REH cell (cell line): ENCODE results near the gene NIBAN3.

DNA sequence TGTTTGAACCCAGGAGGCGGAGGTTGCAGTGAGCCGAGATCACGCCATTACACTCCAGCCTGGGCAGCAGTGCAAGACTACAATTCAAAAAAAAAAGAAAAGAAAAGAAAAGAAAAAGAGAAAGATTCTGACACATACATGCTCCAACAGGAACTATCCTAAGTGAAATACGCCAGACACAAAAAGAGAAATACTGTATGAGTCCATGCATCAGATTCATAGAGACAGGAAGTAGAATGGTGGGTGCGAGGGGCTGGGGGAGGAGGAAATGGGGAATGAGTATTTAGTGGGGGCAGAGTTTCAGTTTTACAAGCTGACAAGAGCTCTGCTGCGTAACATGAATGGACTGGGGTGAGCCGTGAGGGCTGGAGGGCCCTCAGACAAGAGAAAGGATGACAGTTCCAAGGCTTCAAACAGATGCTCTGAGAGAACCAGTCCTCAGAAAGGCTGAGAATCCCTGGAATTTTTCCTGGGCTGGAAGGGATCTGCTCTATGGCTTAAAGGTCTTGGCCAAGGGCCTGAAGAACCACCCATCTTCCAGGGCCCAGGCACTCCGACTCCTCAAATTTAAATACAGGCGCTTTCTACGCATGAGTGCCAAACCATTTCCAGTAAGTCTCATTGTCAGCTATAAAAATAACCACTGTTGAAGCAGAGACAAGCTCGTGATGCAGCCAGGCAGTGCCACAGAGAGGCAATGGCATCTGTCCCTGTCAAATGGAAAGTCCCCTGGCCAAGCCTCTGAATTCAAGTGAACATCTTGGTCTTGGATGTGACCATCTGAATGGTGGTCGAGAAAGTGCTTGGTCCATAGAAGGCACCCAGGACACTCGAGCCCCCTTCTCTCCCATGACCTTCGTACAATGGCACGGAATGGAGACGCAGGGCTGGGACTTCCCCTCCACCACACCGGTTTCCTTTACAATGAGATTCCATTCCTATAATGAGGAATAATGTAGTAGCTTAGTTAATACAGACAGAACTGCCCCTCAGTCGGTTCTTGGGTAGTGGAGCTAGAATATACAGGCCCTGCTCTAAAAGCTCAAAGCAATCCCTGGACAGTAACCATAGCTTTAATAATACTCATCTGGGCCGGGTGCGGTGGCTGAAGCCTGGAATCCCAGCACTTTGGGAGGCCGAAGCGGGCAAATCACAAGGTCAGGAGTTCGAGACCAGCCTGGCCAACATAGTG is 17.6 kb downstream of the KLF2 start:
- PRO-cap, result no peak

- PRO-cap, result no peak
Observed at GRCh38 chr19:16362980-16363709, 38.5 kb downstream of the KLF2 start.

- PRO-cap, result no peak
Observed at GRCh38 chr19:16509400-16510051, 13.3 kb downstream of the C19orf44 start.

DNA sequence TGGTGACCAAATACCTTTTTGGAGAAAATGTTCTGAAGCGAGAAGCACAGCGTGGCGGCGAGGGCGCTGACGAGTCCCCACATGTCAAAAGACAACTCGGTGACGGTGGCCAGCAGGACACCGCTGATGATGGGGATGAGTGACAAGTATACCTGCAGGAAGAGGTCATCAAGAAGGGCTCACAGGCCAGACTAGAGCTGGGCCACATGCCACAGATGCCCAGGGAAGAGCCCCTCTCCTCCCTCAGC is 4.3 kb downstream of the SLC35E1 start:
- PRO-cap, result no peak

- PRO-cap, result no peak
Observed at GRCh38 chr19:16572794-16573728, 846 bp upstream of the SLC35E1 start.

DNA sequence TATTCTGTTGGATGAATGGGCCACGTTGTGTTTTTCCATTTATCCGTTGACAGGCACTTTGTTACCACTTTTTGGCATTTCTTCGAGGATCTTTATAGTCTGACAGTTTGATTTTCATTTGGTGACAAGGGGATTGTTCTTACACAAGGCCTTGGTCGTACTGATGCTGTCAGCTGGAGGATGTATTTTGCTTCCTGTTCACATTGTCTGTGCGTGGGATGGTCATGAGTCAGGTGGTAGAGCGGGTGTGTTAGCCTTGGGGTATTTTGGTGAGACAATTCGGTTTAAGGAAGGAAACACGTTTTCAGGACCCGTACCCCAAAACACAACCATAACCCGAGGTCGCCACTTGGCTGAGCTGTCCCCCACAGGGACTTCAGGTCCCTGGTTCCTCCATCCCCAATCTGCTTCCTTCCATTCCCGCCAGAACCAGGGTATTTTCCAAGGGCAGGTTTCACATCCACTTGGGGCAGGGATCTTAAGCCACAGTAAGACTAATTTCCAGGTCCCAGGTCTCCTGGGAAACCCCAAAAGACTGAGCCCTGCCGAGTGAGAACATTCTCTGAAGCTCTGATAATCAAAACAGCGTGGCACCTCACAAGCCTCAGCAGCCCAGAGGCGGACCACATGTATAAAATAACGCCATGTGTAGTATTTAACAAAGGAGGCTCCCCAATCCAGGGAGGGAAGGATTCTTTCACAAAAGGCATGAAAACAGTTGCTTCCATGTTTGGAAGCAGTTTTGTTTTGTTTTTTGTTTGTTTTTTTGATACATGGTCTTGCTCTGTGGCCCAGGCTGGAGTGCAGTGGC is 15.1 kb downstream of the MYO9B start:
- PRO-cap, result no peak

GRCh38 chr19:17091579-17092535 is 16.3 kb downstream of the MYO9B start:
- PRO-cap, result no peak

DNA sequence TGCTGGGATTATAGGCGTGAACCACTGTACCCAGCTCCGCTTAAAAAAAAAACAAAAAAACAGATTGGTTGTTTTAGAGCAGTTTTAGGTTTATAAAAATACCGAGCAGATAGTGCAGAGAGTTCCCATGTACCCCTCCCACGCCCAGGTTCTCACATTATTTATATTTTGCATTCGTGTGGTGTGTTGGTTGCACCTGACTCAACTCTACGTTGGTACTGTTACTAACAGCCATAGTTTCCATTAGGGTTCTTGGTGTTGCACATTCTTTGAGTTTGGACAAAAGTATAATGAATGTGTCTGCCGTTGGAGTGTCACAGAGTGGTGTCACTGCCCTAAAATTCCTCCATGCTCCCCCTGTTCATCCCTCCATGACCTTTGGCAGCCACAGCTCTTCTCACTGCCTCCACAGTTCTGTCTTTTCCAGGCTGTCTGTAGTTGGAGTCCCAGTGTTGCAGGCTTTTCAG is 29.1 kb downstream of the MYO9B start:
- PRO-cap, result no peak

DNA sequence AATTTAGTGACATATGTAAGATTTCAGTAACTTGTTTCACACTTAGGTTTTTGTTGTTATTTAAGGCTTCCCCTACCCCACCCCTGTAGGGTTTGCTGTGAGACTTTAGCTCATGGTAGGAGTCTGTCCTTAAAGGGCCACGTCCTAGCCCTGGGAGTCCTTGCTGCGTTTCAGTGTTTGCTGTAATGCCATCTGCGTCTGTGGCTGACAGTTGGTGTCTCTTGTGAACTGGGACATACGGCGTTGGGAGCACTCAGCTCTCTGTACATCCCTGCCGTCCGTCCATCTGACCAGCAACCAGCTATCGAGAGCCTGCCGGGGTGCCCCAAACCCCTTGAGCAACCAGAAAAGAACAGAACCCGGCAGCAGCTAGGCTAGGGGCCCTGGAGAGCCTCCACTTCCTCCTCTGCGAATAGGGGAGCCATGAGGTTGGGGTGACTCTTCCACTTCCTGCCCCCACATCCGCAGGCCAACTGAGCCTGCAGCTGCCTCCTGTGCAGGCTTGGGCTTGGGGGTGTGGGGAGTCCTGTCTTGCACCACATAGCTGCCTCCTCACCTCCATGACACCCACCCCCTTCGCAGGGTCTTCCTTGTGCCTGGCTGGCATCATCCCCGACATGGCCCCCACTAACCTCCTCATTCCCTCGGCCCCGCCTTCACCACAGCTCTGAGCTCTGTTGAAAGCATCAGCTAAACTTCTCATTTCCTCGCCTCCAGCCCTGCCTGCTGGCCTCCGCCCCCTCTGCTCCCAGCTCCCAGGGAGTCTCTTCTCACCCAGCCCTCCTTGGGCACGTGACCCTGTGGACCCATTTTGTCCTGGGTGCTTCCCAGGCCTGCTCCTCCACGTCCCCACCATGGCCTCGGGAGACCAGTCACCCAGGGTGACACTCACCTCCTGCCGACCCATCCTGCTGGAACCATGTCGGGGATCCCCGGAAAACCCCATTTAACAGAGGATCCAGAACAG is 50.2 kb downstream of the MYO9B start:
- PRO-cap, result bidirectional peak, plus-strand start at position 236 of the sequence, minus-strand start at position 414 of the sequence; bidirectional peak, plus-strand start at position 700 of the sequence, minus-strand start at position 629 of the sequence

- PRO-cap, result no peak
Observed at GRCh38 chr19:17205510-17206422, 9.4 kb upstream of the USE1 start.

GRCh38 chr19:17267630-17267857 is 301 bp downstream of the BABAM1 start:
- PRO-cap, result no peak

DNA sequence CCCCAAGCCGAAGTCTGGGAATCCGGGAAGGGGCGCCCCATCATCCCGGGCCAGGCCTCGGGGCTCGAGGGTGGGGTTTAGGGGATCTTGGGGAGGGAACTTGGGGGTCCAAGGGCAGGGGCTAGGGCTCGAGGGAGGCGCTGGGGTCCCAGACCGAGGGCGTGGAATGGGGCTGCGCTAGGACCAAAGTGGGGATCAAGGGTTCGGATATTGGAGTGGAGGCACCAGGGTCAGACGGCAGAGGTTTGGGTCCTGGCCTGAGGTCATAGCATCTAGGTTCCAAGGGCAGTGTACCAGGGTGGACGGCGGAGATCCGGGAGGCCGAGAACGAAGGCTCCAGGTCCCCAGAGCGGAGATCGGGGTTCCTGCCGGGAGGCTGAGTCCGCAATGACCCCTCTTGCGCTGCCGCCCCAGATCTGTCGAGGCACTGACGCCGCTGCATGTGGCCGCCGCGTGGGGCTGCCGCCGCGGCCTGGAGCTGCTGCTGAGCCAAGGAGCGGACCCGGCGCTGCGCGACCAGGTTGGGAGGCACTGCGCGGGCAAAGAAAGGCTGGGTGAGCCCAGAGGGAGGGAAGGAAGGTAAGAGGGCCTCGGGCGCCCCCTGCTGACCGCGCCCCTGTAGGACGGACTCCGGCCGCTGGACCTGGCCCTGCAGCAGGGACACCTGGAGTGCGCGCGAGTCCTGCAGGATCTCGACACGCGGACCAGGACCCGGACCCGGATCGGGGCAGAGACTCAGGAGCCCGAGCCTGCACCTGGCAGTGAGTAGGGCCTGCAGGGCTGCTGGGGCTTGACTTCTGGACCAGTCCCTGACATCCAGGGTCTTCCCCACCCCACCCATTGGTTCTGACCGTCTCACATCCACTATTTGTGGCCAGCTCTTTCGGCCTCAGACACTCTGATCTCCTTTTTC is 797 bp downstream of the ANKLE1 start:
- PRO-cap, result unidirectional peak, minus-strand start at position 453 of the sequence; unidirectional peak, minus-strand start at position 548 of the sequence

DNA sequence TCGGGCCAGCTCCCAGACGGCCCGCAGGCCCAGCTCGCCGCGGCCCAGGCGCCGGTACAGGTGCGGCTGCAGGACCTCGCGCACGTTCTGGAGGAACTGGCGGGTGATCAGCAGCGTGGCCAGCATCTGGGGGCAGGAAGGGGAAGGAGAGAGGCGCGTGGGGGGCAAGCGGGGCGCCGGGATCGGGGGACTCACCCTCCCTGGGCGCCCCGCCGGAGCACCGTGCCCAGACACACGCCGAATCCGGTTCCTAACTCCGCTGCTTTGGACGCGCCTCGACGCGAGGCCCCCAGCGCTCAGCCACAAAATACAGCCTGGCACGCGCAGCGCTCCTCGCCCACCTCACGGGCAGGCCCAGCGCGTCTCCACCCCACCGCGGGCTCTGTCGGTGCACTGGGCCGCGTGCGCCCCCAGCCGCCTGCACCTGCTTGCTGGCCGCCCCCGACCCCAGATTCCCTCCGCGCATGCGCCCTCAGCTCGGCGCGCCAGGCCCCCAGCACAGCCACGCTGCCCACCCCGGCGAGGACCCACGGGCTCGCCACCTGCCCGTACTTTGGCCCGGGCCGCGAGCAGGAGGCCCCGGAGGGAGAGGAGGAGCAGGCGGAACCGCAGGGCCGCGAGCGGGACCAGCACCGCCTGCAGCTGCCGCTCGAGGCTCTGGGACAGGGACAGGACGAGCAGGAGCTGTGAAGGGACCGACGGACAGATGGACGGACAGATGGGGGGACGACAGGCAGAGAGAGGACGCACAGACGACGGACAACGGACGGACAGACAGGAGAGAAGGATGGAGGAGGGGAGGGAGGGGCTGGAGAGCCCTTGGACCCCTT is 5.6 kb downstream of the ANO8 start:
- PRO-cap, result no peak

GRCh38 chr19:17403166-17404024 is 2.0 kb downstream of the BST2 start:
- PRO-cap, result no peak

GRCh38 chr19:17482653-17483380 is 12.5 kb downstream of the SLC27A1 start:
- PRO-cap, result no peak

- PRO-cap, result bidirectional peak, plus-strand start at chr19:17527267, minus-strand start at chr19:17527086
Observed at GRCh38 chr19:17526860-17527853, at the start of gene NIBAN3. Gene NIBAN3 (plus strand): TSS chr19:17527267.

GRCh38 chr19:17680108-17680713 is 7.9 kb downstream of the UNC13A start:
- PRO-cap, result no peak

GRCh38 chr19:17719647-17720454 is 571 bp downstream of the MAP1S start:
- PRO-cap, result no peak

DNA sequence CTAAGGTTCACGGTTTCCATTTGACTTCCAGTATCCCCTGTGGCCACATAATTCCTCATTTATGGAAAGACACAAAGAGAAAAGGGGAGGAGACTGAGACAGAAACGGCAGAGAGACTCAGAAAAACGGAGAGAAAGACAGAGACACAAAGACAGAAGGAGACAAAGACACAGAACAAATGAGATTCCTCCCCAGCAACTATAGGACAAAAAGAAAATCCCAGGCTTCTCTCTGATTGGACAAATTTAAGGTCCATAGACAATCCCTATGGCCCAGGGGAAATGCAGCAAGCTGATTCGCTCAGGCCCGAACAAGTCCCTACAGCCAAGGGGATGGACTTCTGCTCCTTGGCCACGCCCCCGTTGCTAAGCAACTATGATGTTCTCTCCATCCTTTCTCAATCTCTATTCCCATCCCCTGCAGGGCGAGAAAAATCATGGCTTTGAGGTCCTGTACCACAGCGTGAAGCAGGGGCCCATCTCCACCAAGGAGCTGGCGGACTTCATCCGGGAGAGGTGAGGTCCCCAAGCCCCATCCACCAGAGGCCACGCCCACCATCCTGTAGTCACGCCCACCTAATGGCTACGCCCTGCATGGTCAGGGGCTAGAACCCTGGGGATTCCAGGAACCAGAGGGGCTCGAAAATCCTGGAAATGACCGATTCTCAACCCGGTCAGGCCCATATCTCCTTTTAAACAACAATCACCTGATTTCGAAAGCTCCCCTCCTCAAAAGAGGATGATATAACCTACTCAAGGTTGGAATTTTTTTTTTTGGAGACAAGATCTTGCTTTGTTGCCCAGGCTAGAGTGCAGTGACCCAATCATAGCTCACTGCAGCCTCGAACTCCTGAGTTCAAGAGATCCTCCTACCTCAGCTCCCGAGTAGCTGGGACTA is 11.3 kb downstream of the FCHO1 start:
- PRO-cap, result no peak

DNA sequence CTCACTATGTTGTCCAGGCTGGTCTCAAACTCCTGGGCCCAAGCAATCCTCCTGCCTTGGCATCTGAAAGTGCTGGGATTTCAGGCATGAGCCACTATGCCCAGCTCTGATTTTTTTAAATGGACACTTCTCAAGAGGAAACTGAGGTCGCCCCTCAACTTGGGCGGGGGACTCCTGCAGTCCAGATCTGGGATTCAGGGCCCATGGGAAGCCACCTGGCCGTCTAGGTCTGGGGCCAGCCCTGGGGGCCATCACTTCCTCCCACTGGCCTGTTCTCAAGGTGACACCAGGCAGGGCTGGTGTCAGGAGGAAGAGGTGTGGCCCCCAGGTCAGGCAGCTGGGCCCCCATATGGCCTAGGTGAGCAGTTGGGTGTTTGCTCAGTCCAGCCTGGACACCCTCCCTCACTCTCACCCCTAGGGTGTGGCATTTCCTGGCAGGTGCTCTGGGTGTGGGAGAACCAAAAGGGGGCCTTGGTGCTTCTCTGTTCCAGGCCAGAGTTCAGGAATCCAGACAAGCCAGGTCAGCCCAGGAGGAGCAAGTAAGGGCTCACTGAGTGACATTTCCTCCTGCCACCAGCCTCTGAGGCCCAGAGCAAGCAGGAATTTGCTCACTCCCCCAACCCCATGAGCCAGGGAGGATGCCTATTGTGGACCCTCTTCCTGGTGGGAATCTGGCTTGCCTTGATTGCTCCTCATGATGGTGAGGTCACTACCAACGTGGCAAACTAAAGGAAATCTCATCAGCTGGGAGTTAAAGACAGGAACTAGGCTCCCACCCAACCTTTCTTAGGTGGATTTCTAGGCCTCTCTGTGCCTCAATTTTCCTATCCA is 1.6 kb downstream of the B3GNT3 start:
- PRO-cap, result no peak